Calu3 (cell line): ENCODE measurements around the gene MATN1.

DNA sequence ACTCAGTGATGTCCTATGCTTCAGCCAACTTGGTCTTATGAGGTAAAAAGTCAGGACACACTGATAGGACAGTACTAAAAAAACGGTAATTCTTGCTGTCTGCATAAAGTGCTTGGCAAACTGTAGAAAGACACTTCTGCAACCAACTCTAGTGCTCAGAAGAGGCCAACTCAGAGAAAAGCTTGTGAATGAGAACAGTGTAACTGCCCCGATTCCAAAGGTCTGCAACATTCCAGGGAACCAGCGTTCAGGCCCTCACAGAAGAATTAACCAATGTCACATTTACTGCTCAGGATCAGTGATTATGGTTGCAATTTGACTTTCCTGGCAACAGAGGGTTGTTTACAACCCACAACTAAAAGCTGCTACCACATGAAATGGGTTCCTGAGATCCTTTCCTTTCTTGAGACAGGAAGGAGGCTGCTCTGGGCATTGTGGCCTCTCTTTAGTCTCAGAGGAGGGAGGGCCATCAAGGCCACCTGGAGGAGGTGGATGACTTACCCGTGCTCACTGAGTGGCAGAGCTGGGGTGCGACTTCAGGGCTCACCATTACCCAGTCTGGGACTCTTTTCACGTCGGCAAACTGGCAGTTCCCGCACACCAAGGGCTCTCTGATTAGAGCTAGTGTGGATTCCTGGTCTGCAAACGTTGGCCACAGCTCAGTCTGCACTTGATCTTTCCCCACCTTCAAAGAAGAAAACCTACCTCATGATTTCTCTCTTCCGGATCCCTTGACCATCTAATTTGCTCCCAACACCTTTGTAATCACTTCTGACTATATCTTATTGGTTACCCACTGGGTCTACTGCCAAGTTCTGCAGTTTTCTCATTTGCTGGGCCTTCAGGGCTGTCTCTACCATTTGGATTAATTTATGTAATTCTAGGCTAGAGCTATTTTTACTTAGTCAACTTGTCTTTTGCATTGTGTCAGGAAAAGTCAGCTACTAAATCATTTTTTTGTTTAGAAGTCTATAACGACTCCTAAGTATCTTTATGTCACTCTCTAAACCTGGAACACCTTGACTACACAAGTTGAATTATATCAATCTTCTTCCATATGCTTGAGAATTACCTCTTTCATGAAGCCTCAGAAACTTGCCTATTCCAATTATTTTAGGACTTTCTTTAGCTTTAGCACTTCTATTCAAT, 15.1 kb downstream of the SRSF4 start:
- PRO-cap = no peak

DNA sequence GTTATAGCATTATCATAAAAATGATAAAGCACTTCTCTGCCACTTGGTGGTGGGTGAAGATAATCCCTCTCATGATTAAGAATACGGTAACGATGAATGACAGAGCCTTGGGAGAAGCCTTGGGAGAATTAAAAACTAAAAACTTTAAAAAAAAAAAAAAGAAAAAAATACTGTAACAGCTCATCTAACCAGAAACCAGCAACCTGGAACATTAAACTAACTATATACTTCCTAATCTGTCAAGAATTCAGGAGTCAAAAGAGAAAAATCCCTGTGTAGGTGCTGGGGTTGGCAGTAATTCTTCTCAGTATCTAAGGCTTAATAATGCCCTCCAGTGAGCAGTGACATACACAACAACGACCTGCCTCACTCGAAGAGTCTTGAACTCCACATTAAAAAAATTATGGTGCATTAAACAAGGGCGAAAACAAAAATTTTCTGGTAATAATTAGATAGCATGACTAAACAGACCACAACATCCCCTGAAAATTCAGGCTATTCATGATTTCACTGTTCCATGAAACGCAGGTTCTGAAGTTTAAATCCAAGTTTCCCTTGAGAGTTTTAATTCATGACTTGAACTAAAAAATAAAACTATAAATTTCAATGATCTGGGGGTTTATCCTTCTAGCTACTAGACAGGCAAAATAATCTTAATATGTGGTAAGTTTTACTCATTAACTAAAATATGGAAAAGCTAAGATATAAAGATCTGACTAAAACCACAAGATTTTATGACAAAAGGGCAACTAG, 5.2 kb downstream of the SRSF4 start:
- PRO-cap = no peak

DNA sequence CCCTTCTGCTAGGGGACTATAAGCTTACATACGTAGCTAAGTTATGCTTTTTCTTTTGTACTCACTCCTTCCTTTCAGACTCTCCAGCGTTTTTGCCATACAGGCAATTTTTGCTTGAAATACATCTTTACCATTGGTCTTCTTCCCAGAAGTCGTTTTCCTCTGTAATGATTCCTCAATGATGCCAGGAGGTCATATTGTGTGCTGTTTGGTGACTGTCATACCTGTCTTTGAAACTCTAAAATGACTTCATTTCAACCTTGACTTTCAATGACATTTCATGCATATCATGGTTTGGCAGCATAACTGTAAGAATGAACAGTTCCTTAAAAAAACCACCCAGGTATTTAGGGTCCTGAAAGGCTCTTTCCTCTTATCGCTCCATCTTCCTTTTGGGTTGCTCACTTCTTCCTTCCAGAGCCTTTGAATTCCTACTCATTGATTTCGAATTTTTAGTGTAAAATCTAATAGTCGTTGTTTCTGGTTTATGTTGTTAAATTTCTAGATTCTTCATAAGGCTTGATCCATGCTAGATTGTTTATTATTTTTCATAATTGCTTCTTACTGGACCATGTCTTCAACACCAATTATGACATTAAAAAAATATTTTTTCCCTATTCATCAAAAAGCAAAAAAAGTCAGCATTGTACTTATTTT, 2.9 kb downstream of the SRSF4 start:
- PRO-cap = no peak

DNA sequence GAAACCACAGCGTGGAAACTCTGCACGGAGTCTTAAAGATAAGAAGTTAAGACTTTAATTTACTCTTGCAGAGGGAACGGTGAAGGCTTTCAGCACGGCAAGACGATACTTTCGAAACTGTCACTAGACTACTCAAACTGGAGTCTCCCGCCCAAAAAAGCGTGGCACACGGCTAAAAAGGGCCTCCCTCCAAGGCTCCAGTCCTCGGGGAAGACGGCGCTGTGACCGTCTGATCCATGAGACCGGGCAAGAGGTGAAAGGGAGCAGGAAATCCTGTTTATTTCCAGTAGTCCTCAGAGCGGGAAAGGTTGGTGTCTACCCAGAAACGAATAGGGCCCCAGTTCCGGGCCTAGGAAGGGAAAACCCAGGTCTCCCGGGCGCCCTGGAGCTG, 731 bp downstream of the SRSF4 start:
- PRO-cap = bidirectional peak, plus-strand start at position 286 of the sequence, minus-strand start at position 255 of the sequence

DNA sequence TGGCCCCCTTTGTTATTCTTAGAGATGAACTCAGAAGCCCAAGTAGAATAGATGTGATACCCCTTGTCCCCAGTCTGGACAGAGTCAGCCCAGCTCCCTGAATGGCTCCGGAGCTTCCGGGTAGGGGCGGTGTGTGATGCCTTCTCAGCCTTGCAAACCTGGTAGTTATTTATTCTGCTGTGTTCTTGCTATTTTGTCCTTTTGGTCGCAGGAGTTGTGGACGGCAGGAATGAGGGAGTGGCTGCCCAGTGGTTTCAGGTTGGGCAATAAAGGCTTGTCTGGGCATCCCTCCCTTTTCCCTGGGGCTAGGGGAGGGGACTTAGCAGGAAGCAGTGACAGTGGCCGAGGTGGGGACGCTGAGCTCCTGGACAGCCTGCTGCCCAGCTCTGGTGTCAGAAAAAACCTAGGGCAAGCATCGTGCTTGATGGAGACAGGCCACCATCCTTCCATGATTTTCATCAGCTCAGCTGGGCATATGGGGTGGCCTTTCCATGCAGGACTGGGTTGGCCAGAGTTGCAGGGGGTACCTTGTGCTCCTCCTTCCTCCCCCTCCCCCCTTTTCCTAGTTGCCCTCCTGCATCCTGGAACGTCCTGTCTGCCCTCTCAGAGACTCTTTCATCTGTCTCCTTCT, 2.9 kb downstream of the PTPRU start:
- PRO-cap = bidirectional peak, plus-strand start at position 338 of the sequence, minus-strand start at position 103 of the sequence

GRCh38 chr1:29417176-29417474, 180.8 kb downstream of the PTPRU start:
- PRO-cap = no peak

DNA sequence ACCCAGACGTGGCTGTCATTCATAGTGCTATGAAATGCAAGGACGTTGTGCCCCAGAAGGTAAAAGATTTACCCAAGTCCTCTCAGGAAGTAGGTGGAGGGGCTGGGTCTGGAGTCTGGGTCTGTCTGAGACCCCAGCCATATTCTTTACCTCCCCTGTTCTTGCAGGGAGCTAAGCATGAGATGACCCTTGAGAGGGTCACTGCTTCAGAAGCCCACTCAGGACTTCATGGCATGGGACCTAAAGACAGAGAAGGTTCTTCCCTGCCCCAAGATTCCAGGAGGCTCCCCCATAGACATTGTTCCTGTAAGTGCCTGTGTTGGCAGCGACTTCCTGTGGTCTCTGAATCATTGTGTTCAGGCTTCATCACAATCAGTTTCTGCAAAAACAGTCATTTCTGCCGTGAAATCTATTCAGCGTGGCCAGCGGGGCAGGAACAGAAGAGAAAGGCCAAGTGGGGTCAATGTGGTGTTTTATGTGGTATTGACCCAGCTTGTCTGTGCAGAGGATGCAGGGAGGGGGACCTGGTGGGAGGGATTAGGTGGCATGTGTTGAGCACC, 475.5 kb downstream of the PTPRU start:
- PRO-cap = no peak

GRCh38 chr1:29837277-29837724, 601.0 kb downstream of the PTPRU start:
- PRO-cap = no peak

DNA sequence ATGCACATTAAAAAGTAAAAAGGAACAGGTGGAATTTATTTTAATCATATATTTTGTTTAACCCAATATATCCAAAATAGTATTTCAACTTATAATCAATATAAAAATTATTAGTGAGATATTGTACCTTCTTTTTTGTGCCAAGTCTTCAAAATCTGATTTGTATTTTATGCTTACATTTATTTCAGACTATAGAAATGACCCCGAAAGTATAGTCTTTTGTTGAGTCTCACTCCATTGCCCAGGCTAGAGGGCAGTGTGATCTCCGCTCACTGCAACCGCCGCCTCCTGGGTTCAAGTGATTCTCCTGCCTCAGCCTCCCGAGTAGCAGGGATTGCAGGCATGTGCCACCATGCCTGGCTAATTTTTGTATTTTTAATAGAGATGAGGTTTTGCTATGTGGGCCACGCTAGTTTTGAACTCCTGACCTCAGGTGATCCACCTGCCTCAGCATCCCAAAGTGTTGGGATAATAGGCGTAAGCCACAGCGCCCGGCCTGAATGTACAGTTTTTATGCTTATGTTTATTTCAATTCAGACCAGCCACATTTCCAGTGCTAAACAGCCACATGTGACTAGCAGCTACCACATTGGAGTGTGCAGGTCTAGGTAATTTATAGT, 674.6 kb downstream of the PTPRU start:
- PRO-cap = no peak

DNA sequence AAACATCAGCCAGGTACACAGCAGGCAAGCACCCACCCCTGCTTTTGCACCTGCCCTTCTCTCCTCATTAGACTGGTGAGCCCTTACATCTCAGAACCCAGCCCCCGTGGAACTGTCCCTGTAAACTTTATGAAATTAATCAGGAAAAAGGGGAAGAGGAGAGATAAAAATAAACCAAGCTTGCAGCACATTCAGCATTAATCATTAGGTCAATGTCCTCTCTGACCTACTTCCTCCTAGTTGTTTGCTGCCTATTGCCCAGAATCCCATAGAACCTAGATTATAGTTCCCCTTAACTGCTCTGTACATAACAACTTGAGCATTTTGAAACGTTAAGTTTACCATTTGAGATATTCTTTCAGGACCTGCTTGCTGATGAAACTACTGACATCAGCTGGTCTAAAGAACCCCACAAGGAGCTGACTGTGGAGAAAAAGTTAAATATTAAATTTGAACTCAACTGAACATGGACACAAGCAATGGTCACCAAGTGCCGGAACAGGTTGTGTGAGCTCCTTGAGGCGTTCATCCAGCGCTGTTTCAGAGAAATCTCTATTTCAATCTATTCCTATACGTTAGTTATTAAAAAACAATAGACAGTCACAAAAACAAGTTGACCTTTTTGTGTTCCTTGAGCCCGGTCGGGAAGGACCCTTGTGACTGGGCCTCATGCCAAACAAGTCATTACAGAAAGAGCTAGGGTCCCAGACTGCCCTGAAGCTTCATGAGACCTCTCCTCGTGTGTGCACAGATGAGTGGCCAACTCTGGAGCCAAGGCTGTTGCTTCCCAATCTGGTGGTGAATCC, 738.2 kb downstream of the MATN1 start:
- PRO-cap = no peak

DNA sequence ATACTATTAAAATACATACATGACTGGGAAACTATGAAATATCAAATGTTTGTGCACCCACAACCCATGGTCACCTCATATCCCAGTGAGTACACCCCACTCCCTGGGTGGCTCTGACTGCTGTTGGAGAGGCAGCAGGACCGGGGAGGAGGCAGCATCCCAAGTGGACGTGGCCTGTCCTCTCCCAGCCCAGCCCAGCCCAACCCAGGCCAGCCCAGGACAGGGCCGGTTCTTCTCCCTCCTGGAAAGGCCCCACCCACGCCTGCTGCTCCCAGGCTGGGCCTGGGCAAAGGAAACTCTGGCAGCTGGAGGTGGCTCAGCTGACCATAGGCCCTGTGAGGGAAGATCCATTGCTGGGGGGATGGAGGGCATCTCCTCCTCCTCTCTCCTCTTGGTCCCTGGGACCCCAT, 19.1 kb downstream of the MATN1 start:
- PRO-cap = no peak

DNA sequence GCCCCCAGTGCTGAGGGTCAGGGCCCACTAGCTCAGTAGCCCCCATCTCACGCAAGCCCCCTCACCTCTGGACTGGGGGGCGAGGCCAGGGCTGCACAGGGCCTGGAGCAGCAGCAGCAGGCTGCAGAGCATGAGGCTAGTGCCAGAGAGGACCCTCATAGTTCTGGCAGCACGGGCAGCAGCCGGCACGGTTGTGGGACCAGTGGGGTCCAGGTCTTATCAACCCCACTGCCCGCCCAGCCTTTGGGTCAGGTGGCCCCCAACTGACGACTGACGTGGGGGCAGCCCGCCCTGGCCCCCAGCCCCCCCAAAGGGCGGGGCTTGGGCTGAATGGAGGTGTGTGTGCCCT, at the start of gene MATN1:
TSS of gene MATN1 (minus strand) at position 193 of the 349 bp plus-strand sequence.
- PRO-cap = no peak

- PRO-cap = no peak
Observed at GRCh38 chr1:30725414-30726388, 2.3 kb upstream of the MATN1 start.

- PRO-cap = no peak
Observed at GRCh38 chr1:30731512-30732205, 8.3 kb upstream of the MATN1 start.

DNA sequence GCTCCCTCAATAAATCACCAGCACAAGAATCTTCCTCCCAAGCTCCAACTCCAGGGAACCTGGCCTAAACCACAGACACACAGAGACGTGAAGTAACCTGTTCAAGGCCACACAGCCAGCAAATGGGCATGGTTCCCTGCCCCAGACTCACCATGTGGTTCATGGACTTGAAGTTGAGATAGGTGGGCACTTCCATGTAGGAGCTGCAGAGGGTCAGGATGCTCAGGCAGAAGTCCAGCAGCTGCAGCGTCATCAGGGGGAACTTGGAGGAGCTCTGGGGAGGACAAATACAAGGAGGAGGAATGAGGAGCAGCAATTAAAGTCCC, 15.4 kb upstream of the MATN1 start:
- PRO-cap = no peak

DNA sequence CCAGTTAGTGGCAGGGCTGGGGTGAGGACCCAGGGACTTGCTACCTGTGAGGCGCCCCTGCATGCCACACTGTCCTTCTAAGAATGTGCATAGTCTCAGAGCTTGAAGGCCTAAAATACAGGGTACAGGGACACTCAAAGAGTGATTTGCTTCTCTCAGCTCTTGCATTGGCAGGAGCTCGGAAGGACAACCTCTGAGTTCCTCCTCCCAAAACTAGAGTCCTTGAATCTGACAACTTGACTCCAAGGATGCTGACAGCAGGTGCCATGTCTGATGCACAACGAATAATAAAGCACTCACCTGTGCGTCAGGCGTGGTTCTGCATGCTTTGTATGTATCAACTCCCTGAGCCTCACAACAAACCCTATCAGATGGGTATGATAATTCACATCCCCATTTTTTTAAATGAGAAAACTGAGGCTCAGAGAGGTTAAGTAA, 1.5 kb downstream of the LAPTM5 start:
- PRO-cap = no peak

DNA sequence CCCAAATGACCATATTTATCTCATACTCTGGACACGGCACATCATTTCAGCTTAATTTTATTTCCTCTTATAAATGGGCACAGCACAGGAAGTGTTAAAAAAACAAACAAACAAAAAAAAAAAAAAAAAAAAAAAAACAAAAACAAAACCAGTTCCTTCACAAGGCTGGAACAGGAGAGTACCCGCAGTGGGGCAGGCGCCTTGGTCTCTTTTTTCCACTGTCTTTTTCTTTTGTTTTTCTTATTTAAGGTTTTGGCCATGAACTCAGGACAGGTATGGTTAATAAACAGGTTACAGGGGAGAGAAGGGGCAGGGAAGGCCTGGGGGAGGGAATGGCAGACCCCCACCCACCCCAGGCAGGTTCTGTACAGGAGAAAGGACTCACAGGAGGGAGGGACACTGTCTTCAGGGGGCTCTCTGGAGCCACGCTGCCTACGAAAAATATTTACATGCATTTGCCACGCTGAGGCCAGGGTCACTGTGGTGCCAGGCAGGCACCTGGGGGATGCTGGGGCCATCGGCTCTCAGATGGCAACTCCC, 39.1 kb downstream of the SDC3 start:
- PRO-cap = no peak

- PRO-cap = no peak
Observed at GRCh38 chr1:30903384-30903733, 5.2 kb downstream of the SDC3 start.

DNA sequence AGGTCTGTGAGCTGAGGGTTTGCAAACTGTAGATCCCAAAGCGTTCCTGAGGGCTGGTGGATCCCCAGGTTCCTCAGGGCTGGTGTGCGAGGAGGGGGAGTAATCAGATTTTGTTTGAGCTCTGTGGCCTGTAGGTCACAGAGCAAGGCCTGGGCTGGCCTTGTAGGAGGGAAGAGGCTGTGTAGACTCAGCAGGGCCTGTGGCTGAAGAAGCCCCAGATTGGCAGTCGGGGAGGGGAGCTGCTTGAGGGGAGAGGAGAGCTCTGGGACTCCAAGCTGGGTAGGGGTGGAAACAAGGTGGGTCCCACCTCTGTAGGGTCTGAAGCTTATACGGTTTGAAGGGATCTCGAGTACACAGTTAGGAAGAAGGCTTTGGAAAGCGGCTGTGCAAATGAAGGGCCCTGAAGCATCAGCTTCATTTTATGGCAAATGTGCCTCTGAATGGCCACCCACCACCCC, 5.1 kb upstream of the SDC3 start:
- PRO-cap = unidirectional peak, plus-strand start at position 373 of the sequence

DNA sequence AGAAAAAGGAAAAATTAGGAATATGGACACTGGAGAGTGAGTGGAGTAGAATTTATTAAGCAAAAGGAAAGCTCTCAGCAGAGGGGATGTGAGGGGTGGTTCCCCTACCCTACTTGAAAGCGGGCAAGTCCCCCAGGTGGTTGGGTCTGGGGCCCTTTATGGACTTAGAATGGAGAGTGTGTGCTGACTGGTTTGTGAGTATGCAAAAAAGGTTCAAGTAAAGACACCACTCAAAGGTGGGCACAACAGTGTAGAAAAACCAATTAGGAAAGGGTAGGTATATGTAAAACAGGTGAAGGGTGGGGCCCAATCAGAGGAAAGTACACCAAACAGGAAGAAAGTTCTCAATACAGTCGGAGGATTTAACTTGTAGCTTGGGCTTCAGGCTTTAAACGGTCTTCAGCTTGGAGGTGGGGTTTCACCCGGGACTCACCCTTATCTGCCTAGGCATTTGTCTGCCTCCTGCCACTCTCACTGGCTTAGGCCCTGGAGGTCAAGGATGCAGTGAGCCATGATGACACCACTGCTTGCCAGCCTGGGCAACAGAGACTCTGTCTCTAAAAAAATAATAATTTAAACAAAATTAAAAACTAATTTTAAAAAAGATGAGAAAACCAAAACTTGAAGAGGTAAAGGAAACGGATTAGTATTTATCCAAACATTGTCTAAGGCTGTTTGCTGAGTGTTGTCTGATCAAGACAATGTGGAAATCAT, 6.8 kb upstream of the PUM1 start:
- PRO-cap = no peak